ENCODE measurements around the gene GTF2IRD1.

DNA sequence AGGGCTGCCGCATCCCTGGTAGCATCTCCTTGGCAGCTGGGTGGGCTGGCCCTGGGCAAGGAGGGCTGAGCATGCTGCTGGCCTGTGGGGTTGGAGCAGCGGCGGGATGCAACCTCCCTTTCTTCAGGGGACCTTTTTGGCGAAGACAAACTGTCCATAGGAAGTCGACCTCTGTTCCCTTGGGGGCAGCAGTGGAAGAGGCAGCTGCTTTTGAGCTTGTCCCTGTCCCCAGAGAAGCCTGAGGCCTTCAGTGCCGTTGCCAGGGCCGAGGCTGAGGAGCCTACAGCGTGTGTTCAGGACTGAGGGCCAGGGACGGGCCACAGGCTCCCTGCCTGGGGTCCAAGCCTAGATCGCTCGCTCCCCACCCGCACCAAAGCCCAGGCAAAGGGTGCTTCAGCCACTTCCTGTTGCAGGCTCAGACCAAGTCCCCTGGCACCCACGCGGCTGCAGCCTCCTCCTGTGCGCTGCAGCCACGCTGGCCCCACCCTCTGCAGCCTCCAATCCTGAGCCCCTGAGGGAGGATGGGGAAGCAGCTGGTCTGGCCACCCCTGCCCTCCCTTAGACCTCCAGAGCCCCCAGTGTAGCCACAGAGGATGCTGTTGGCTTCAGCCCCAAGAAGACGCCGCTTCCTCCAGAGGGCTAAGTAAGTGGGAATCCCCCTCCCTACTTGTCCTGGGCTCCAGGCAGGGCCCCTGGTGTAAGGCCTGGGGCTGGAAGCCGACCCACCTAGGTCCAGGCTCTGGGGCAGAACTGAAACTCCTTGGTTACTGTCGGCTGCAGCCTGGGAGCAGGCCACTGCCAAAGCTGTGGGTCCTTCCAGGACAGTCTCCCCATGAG lies 9.3 kb downstream of the LIMK1 start:
- PRO-cap, 2 experiments, result peak in 2 of 2 experiments; most common plus-strand start position 589 of the sequence (in 1); most common minus-strand start position 390 of the sequence (in 1)
- RAMPAGE, long total RNA, 4 experiments, result start-site peak on the plus strand in 3 of 4 experiments, centred at positions 493 to 576 of the sequence, 7 to 24 reads per replicate

DNA sequence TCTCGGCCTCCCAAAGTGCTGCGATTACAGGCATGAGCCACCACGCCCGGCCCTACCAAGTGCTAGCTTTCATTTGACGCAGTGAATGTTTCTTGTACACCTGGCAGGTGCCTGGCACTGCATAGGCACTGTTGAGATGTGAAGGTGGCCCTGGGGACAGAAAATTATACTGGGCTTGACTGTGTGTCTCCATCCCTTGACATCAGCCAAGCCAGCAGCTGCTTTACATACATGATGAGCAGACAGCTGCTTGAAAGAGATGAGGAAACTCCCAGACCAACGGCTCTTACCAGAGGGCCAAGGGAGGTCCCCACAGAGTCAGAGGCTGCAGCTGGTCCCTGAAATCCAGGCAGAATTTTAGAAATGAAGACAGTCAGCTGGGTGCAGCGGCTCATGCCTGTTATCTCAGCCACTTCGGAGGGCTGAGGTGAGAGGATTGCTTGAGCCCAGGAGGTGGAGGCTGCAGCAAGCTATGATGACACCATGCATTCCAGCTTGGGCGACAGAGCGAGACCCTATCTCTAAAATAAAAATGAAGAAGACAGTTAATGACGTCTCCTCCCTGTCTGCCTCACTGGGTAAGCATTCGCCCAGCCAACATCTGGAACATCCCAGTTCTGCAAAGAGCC lies 17.5 kb downstream of the LIMK1 start:
- PRO-cap, 2 experiments, result no peak in any of the 2 experiments
- RAMPAGE, long total RNA, 4 experiments, result no peak in any of the 4 experiments

GRCh38 chr7:74188364-74188910 lies 14.3 kb downstream of the EIF4H start:
- PRO-cap, 2 experiments, result no peak in any of the 2 experiments
- RAMPAGE, long total RNA, 4 experiments, result no peak in any of the 4 experiments

DNA sequence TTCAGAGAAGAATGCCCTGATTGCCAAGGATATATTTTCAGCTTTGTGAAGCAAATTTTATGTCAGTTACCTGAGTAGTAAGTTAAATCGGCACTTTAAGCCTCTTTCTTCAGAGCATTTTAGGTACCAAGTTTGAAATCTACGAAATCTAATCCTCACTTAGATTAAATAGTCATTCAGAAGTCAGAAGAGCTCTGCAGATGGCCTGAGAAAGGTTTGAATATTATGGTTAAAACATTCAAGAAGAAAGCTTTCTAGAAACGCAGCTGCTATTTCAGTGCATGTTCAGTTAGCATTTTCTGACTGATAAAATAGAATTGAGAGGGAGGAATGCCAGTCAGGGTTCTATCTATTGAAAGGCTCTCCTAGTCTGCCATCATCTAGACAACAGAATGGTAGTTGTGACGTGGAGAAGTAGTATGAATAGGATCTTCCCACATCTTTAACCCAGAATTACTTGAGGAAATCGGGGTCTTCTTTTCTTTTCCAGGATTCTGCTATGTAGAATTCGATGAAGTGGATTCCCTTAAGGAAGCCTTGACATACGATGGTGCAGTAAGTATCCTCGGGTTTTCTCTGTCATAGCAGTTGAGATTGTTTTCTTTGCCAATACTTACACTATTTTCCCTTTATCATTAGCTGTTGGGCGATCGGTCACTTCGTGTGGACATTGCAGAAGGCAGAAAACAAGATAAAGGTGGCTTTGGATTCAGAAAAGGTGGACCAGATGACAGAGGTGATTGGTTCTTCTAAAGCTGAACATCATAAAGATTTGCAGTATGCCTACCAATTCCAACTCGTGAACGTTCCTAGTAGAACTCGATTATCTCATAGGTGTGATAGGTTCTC lies 15.3 kb downstream of the EIF4H start:
- PRO-cap, 2 experiments, result no peak in any of the 2 experiments
- RAMPAGE, long total RNA, 4 experiments, result no peak in any of the 4 experiments

DNA sequence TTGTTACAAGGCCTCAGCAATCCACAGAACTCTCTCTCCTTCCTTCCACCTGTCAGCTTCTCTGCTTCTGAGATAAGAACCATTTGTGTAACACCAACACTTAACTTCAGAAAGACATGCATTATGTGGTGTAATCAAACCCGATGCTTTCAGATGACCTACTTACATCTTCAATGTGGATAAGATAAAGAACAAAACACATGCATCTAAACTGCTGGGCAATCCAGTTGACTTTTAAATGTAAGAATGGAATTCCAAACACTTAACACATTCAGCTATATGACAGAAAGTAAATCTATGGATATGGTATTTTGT lies 13.1 kb upstream of the LAT2 start:
- PRO-cap, 2 experiments, result no peak in any of the 2 experiments
- RAMPAGE, long total RNA, 4 experiments, result no peak in any of the 4 experiments

GRCh38 chr7:74220576-74221312 lies 10.9 kb downstream of the LAT2 start:
- PRO-cap, 2 experiments, result no peak in any of the 2 experiments
- RAMPAGE, long total RNA, 4 experiments, result no peak in any of the 4 experiments

GRCh38 chr7:74379851-74381092 lies 73.4 kb upstream of the GTF2IRD1 start:
- PRO-cap, 2 experiments, result no peak in any of the 2 experiments
- RAMPAGE, long total RNA, 4 experiments, result no peak in any of the 4 experiments

DNA sequence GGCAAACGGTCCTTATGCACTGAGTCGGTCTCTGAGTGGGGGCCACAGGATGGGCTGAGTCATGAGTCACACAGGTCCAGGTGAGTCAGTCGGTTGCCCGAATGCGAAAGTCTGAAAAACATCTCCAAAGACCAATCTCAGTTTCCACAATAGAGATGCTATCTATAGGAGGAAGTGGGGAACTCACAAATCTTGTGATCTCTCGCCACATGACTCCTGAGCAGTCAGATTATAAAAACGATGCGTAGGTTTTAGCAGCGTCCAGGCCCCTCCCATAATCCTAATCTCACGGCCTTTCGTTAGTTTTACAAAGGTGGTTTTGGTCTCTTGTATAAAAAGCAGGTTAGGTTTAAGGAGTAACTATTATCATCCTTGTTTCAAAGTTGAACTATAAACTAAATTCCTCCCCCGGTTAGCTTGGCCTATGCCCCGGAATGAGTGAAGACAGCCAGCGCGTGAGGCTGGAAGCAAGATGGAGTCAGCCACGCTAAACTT lies 1.2 kb upstream of the GTF2IRD1 start:
- PRO-cap, 2 experiments, result no peak in any of the 2 experiments
- RAMPAGE, long total RNA, 4 experiments, result no peak in any of the 4 experiments

- PRO-cap, 2 experiments, result peak in 2 of 2 experiments; most common plus-strand start chr7:74453865 (in 1); most common minus-strand start chr7:74453714 (in 1)
- RAMPAGE, long total RNA, 4 experiments, result start-site peak on the plus strand in 2 of 4 experiments, at chr7:74454005-74454150 at its widest, 20 to 57 reads per replicate
Observed at GRCh38 chr7:74453265-74454223, at the start of gene GTF2IRD1. Gene GTF2IRD1 (plus strand): TSS chr7:74453906.

DNA sequence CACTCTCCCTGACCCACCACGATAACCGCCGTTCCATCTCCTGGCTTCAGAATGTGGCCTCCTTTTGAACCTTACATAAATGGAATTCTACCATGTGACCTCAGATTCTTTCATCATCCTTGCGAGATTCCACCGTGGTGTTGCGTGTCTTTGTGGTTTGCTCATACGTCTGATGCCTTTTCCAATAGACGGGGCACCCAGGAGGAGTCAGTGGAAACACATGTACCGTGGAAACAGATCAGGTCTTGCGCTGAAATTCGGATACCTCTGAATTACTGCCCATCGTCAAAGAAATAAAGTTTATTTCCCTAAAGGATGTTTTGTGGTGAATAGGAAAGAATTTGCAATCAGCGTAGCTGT lies 28.9 kb downstream of the GTF2IRD1 start:
- PRO-cap, 2 experiments, result peak in 2 of 2 experiments; most common plus-strand start position 164 of the sequence (in 1); most common minus-strand start position 53 of the sequence (in 2)
- RAMPAGE, long total RNA, 4 experiments, result no peak in any of the 4 experiments

- PRO-cap, 2 experiments, result peak in 1 of 2 experiments; most common plus-strand start chr7:74483954 (in 1)
- RAMPAGE, long total RNA, 4 experiments, result no peak in any of the 4 experiments
Observed at GRCh38 chr7:74483744-74484309, 30.1 kb downstream of the GTF2IRD1 start.

GRCh38 chr7:74495094-74495728 lies 41.5 kb downstream of the GTF2IRD1 start:
- PRO-cap, 2 experiments, result no peak in any of the 2 experiments
- RAMPAGE, long total RNA, 4 experiments, result no peak in any of the 4 experiments

DNA sequence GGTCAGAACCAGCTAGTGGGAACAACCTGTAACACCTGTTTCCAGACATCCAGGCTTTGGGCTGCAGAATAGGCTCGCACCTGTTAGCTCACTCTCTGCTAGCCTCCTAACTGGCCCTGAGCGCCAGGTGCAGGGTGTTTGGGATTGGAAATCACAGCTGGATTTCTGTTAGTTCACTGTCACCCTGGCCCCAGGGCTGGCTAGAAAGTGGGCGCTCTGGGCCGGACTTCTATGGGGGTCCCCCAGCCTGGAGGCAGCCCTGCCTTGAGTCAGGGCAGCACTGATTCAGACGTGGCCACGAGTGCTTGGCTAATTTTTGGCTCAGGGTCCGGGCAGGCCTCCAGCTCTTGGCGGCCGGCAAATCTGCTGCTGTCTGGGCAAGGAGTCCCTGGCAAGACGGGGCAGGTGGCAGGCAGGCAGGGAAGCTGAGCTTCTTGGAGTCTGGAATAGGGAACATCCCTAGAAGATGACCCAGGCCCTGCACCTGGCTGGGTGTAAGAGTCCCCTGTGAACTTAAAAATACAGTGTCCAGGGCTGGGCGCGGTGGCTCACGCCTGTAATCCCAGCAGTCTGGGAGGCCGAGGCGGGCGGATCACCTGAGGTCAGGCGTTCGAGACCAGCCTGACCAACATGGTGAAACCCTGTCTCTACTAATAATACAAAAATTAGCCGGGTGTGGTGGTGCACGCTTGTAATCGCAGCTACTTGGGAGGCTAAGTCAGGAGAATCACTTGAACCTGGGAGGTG lies 48.8 kb downstream of the GTF2IRD1 start:
- PRO-cap, 2 experiments, result no peak in any of the 2 experiments
- RAMPAGE, long total RNA, 4 experiments, result no peak in any of the 4 experiments

GRCh38 chr7:74582087-74582640 lies 75.4 kb upstream of the GTF2I start:
- PRO-cap, 2 experiments, result no peak in any of the 2 experiments
- RAMPAGE, long total RNA, 4 experiments, result no peak in any of the 4 experiments

- PRO-cap, 2 experiments, result peak in 2 of 2 experiments; most common plus-strand start chr7:74606658 (in 1); most common minus-strand start chr7:74606627 (in 1)
- RAMPAGE, long total RNA, 4 experiments, result no peak in any of the 4 experiments
Observed at GRCh38 chr7:74606019-74607058, 51.2 kb upstream of the GTF2I start.

DNA sequence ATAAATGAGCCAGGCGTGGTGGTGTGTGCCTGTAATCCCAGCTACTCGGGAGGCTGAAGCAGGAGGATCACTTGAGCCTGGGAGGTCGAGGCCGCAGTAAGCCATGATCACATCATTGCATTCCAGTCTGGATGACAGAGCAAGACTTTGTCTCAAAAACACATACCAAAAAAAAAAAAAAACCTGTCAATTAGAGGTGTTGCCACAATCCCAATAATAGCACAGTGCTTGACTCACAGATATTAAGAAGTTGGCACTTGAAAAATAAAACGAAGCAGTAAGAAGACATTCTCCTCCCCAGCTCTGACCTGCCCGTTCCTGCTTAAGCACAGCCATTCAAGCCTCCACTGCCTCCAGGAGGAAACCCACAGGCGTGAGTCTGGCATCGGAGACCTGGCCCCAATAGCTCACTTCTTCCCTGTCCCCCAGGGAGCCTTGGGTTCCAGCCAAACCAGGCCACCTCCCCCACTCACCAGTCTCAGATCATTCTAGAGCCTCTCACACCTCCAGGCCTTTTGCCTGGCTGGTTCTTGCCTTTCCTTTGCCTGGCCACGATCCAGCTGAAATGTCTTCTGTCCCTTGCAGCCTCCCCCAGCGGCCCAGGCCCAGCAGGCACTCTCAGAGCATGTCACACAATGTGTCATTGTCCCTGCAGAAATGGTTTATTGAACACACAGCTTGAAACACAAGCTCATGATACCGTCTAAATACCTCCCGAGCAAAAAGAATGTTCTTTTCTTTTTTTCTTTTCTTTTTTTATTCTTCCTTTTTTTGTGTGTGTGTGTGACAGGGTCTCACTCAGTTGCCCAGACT lies 45.2 kb upstream of the GTF2I start:
- PRO-cap, 2 experiments, result no peak in any of the 2 experiments
- RAMPAGE, long total RNA, 4 experiments, result no peak in any of the 4 experiments

- PRO-cap, 2 experiments, result no peak in any of the 2 experiments
- RAMPAGE, long total RNA, 4 experiments, result no peak in any of the 4 experiments
Observed at GRCh38 chr7:74655990-74656286, 1.6 kb upstream of the GTF2I start.

GRCh38 chr7:74672414-74672884 lies 14.9 kb downstream of the GTF2I start:
- PRO-cap, 2 experiments, result no peak in any of the 2 experiments
- RAMPAGE, long total RNA, 4 experiments, result no peak in any of the 4 experiments

DNA sequence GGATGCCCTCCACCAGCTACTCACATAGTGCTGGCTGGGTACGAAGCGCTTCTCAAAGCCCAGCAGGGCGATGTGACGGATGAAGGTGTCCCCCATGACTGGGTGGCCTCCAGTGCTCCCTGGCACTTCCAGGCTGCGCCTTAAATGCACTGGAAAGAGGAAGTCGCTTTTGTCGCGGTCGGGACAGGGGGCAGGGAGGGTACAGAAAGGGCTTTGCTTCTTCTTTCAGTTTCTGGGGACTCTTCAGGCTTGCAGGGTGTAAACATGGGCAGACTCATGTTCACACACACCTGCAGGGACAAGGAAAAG lies 79.4 kb downstream of the GTF2IRD2B start:
- PRO-cap, 2 experiments, result no peak in any of the 2 experiments
- RAMPAGE, long total RNA, 4 experiments, result no peak in any of the 4 experiments

DNA sequence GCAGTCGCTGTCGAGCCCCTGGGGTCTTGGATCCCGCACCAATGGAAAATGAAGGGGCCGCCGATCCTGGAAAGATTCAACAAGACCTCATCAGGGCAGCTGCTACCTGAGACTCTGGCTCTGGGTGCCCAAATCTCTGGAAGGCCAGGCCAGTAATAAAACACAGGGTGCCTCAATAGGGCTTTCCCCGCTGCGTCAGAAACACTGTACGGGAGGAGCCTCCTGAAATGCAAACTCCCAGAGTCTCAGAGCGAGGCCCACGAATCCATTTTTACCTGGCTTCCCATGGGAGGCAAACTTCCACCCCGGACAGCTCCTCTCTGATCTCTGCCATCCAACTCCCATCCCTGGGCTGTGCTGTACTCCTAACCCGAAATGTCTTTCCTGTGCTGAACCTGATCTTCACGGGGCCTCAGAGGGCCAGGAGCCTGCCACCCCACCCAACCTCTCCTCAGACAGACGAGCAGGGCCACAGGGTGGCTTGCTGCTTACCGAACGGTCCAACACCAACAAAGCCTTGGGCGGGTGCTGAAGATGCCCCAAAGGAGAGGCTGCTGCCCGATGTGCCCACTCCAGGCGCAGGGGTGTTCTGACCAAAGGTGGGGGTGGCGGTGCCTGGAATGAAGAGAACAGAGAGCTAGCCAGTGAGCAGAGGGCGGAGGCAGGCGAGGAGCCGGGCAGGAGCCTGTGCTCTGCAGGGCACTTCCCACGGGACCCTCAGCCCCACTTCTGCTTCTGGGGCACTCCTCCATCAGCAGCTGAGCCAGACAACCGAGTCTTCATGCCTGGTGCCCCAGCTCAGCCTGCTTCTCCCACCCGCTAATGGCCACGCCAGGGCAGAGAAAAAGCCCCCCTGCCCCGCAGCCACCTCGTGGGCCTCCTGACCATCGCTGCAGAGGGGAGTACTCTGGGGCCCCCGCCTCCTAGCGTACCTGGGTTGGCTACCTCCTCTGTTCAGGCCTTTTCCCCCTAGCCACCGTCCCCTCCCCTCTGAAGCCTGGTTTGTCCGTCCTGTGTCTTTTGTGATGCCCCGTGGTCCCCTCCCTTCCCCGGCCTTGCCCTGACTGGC lies 23.7 kb downstream of the TRIM73 start:
- PRO-cap, 2 experiments, result no peak in any of the 2 experiments
- RAMPAGE, long total RNA, 4 experiments, result start-site peak on the minus strand in 1 of 4 experiments, centred at position 754 of the sequence, 12 reads per replicate